AG09319 (cell line): ENCODE data around the genes FAM162B and CEP85L.

- RRBS: no CpG with 5 or more reads among the region's 7 CpGs
Observed at GRCh38 chr6:112203813-112204532, 50.4 kb downstream of the LAMA4 start.

DNA sequence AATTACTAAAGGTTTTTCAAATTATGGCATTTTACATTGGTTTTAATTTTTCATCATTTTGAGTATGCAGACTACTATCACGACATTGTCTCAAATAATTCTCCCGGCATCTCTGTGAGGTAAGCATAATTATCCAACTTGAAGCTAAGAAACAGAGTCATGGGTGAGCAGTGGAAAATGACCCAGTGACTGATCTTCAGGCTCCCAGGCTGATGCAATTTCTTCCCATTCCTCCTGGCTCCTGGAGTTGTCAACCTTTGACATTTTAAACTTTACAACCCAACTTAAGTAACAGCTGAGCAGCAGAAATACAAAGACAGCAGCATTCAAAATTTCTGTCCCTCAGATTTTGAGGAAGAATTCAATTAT, 13.6 kb upstream of the LAMA4 start:
- RRBS: no CpG with 5 or more reads among the region's 2 CpGs

- RRBS: no CpG with 5 or more reads among the region's 6 CpGs
Observed at GRCh38 chr6:112337080-112337567, 10.0 kb upstream of the RFPL4B start.

DNA sequence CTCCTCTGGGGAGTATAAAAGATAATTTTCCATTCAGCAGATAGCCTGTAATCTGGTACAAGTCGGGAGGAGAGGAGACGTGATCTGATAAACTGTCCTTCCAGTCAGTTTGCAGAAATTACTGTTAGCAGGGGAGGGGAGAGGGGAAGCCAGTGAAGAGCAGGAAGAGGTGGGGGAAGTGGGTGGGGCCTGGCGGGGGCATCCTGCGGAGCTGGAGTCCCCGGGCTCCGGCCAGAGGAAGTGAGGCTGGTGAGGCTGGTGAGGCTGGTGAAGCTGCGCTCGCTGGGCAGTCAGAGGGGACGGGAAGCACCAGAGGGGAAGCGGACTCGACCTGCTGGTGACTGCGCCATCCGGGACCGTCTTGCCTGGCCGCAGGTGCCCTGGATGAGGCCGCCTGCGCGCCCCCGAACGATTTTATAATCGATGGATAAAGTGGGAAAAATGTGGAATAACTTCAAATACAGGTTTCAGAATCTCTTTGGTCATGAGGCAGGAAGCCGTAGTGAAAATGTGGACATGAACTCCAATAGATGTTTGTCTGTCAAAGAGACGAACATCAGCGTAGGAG, 635.3 kb upstream of the MARCKS start:
- RRBS: no CpG with 5 or more reads among the region's 24 CpGs

DNA sequence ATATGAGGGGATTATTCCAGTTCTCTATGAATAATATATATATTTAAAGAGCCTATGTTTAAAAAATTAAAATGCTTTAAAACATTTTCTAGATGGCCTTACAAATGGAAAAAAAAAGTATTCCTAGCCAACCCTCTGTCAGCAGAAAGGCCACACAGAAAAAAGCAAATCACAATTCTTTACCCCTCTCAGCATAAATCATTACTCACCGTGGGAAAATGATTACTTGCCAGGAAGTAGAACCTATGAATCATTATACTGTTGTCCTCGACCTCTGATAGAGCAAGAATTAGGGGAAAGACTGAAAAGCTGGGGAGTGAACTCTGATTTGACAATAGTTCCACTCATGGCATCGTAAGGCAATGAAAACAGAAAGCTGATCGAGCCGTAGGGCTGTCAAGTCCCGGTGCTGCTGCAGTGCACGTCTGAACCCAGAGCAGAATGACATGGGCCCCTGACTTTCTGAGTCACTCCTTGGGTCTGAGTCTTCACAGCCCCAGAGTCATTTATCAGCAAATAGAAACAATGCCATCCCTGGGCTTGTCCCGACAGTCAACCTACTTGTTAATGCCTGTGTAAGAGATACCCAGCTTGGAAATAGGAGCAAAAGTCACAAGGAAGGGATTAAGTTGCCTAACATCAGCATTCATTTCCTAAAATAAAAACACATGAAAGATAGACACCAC, 224.9 kb upstream of the MARCKS start:
- RRBS: no CpG with 5 or more reads among the region's 8 CpGs

- RRBS: no CpG with 5 or more reads among the region's 30 CpGs
Observed at GRCh38 chr6:113855665-113856615, 1.2 kb upstream of the MARCKS start.

DNA sequence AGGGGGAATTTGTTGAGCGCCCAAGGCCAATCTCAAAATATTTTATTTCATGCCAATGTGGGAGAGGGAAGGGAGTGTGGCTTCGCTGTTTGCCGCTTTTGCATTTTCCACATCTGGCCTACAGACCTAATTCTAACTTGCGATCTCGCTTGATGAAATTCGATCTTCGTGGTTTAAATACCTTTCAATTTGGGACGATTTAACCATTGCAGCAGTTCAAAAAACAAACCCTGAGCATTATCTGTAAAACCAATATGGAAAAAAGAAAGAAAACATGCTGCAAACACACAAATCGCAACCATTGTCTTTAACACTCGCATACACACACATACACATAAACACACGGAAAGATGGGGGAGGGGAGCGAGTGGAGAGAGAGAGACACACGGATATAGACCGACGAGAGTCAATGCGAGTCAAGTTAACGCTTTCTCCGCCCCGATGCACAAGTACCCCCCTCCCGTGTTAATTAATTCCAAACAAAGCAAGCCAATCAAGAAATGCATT, 476 bp upstream of the MARCKS start:
- RRBS: no CpG with 5 or more reads among the region's 20 CpGs

- RRBS: no CpG with 5 or more reads among the region's 6 CpGs
Observed at GRCh38 chr6:113859307-113859450, 2.0 kb downstream of the MARCKS start.

- RRBS: no CpG with 5 or more reads among the region's 4 CpGs
Observed at GRCh38 chr6:113995580-113996034, 24.7 kb upstream of the HDAC2 start.

DNA sequence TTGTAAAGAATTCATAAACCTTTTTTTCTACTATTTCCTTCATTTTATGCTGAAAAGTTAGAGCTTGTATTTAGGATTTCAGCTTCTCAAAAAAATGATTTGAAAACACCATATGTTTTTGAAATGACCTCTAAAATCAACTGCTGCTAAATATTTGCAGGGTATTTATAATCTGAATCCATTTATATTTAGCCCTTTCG, 713.8 kb downstream of the FRK start:
- RRBS: no CpG with 5 or more reads among the region's 1 CpG

DNA sequence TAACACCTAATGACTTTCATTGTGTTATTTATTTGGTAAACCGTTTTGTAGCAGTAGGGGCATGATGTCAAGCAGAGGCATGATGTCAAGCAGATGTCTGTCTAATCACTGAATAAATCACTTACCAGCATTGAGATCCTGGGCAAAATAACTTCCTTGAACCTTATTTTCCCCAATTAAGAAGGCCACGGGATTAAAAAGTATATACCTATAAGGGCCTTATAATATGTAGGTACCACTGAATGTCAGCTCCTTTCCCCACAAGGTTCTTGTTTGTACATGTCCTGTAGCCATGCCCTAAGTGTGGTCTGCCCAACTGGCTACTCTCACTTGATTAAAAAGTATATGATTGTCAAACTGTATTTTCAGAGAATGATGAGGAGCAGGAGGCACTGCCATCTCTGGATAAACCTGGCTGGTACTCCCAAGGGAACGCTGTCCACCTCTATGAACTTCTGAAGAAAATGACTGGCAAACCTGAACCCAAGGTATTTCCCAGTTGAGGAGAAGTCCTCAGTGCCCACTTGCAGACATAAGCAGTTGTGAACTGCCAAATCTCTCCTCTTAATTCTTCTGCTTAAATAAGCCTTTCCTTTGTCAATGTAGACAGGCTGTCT, 17.2 kb downstream of the TSPYL4 start:
- RRBS: no CpG with 5 or more reads among the region's 3 CpGs

DNA sequence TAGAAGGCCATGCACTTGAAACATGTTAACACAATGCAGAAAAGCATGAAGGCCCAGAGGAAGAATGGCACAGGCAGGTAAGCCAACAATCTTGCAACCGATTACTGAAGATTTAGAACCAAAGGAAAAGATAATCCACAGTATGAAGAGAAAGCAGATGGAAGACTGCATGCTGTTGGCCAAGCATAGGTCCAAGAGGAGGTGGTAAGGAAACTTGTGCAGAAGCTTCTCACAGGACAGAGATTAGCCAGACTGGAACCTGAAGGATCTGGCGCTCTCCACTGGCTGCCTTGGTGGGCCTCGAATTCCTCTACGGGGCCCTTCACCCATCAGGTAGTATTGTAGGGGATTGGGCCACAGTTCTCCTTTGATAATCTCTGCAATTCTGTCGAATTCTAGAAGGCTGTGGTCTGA, 1.3 kb downstream of the TSPYL4 start:
- RRBS: no CpG with 5 or more reads among the region's 5 CpGs

DNA sequence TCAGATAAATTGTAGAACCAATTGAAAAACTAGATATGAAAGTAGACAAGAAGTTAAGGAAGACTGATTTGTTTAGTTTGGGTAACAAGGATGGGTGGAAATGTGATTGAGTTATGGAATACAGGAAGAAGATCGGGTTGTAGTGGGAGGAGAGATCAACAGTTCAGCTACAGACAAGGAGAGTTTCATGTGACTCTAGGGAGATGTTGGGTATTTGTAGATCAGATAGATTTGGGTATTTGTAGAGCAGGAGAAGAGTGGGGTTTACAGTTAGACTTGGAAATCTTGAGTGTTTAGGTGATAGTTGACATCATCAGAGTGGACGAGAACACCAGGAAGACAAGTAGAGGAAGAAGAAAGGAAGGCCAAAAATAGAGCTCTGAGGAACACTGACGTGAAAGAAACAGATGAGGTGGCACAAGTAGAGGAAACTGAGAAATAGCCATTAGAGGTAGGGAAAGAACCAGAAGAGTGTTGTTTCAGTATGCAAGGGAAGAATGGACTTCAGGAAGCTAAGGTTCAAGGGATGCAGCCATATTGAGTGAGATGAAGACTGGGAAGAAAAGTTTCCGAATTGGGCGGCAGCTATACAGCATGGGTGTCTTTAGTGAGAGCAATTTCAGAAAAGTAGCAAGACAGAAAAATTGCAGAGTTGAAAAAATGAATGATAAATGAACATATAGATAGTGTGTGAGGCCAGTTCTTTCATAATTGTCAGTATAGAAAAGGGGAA, 12.3 kb upstream of the TSPYL1 start:
- RRBS: no CpG with 5 or more reads among the region's 5 CpGs

DNA sequence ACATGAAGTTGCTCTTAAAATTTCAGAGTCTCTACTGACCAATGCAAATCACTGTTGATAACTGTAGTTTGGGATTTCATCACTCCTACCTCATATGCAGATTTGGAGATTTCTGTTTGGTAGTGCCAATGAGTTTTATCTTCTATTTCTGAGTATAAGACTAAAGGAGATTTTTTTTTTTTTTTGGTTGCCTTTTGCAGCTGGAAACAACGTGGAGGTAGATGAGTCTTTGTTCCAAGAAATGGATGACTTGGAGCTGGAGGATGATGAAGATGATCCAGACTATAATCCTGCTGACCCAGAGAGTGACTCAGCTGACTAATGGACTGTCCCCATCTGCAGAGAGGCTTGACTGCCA, 21.5 kb downstream of the RWDD1 start:
- RRBS: no CpG with 5 or more reads among the region's 1 CpG

GRCh38 chr6:116765045-116766101, at the start of gene FAM162B:
FAM162B (minus strand) TSS chr6:116765719.
- RRBS: 2% methylated on average over 28 of the region's 89 CpGs

DNA sequence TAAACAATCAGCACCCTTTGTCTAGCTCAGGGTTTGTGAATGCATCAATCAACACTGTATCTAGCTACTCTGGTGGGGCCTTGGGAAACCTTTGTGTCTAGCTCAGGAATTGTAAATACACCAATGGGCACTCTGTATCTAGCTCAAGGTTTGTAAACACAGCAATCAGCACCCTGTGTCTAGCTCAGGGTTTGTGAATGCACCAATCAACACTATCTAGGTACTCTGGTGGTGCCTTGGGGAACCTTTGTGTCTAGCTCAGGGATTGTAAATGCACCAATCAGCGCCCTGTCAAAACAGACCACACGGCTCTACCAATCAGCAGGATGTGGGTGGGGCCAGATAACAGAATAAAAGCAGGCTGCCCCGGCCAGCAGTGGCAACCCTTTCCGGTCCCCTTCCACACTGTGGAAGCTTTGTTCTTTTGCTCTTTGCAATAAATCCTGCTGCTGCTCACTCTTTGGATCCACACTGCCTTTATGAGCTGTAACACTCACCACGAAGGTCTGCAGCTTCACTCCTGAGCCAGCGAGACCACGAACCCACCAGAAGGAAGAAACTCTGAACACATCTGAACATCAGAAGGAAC, 138.4 kb downstream of the RFX6 start:
- RRBS: no CpG with 5 or more reads among the region's 7 CpGs

- RRBS: no CpG with 5 or more reads among the region's 14 CpGs
Observed at GRCh38 chr6:117615795-117616455, 13.6 kb upstream of the GOPC start.

GRCh38 chr6:118507222-118508144, 40.6 kb upstream of the PLN start:
- RRBS: no CpG with 5 or more reads among the region's 2 CpGs

- RRBS: under 1% methylated on average over 12 of the region's 53 CpGs
Observed at GRCh38 chr6:118651405-118651880, at the start of gene CEP85L. CEP85L (minus strand) TSS chr6:118651591.

DNA sequence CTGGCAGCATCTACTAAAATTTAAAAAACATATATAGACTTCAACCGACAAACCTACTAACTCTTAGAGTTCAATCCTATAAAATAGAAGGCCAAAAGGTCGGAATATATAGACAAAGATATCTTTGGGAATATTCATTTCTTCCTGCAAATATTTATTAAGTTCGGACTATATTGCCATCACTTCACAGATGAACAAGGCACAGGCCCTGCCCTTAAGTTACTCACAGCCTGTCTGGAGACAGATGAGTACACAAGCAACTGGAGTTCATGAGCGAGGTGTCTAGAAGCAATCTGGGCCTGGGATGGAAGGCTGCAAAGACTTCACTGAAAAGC, 56.6 kb upstream of the CEP85L start:
- RRBS: no CpG with 5 or more reads among the region's 4 CpGs